ENCODE data around the gene KIAA0040.

- CAGE, long polyA plus RNA = no peak
- RRBS = no CpG with 5 or more reads among the region's 3 CpGs
These were observed 12.0 kb downstream of the SUCO start for GRCh38 chr1:172544648-172545720.

DNA sequence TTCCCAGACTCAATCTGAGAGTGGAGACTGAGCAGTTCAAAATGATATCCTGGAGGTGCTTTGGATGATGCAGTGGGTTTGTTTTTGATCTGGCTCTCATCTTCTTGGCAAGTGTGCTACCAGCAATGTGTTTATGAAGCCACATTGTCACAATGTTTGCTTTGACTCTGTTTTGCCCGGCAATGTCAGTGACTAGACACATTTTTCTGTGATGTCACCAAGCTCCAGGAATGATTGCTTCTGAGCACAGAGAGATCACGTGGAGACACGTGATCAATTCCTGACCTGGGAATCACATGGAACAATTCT, 58.7 kb downstream of the FASLG start:
- CAGE, long polyA plus RNA = no peak
- RRBS = no CpG with 5 or more reads among the region's 3 CpGs

GRCh38 chr1:173406418-173407303, 70.5 kb upstream of the PRDX6 start:
- CAGE, long polyA plus RNA = no peak
- RRBS = no CpG with 5 or more reads among the region's 16 CpGs

DNA sequence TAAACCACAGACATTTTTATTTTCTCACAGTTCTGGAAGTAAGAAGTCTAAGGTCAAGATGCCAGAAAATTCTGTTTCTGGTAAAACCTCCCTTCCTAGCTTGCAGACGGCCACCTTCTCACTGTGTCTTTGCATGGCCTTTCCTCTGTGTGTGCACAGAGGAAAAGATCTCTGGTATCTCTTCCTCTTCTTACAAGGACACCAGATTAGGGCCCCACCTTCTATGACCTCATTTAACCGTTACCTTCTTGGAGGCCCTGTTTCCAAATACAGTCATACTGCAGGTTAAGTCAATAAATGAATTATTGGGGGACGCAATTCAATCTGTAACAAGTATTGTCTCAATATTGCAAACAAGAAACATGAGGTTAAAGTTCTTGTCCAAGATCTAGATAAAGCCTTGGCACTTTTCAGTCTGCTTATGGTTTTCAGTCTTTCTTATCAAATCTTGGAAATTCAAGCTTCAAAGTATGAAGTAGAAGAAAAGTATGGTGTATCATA, 62.9 kb upstream of the PRDX6 start:
- CAGE, long polyA plus RNA = no peak
- RRBS = no CpG with 5 or more reads among the region's 3 CpGs

- CAGE, long polyA plus RNA = no peak
- RRBS = no CpG with 5 or more reads among the region's 3 CpGs
These were observed 2.2 kb upstream of the DARS2 start for GRCh38 chr1:173822175-173822768.

GRCh38 chr1:173825152-173825484, 435 bp upstream of the CENPL start:
- CAGE, long polyA plus RNA = no peak
- RRBS = no CpG with 5 or more reads among the region's 9 CpGs

DNA sequence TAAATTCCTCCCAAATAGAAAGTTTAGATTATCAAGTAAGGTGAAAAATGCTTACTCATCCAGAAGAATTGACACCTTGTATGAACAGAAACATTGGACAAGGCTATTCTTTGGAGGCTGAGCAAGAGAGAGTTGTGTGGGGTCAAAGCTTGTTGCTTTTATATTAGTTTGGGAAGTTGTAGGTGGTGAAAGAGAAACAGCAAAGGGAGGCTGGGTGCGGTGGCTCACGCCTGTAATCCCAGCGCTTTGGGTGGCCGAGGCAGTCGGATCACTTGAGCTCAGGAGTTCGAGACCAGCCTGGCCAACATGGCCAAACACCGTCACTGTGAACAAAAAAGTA, 8.7 kb upstream of the SERPINC1 start:
- CAGE, long polyA plus RNA = no peak
- RRBS = no CpG with 5 or more reads among the region's 7 CpGs

- CAGE, long polyA plus RNA = no peak
- RRBS = no CpG with 5 or more reads among the region's 4 CpGs
These were observed 28.0 kb upstream of the RABGAP1L start for GRCh38 chr1:174131327-174131632.

DNA sequence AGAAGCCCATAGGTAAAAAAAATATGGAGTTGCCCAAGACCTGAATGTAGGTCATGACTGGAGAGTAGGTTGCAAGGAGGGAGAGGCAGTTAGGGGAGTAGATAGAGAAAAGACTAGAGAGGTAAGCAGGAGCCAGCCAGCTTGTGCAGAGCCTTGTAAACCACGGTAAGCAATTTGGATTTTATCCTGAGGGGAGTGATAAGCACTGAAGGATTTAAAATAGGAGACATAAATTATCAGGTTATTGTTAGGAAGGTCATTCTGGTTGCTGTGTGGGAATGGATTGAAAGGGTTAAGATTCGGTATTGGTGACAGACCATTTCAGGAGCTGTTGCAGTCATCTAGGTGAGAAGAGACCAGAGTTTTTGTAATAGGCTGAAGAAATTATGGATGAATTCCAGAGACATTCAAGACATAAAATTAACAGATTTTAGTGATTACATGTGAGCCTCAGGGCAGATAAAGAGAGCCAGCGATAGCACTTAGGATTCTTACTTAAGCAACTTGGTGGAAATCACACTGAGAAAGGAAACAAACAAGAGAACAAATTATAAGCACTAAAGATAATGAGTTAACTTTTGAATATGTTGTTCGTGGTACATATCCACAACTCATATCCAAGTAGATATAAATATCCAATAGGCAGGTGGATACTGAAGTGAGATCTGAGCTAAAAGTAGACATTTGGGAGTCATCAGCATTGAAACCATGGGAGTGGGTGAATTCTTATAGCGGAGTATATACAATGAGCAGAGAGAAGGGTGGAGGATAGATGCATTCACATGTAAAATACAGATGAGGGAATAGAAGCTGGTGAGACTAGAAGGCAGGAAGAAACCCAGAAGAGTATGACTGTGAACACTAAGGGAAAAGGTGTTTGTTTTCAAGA, 182.1 kb upstream of the CACYBP start:
- CAGE, long polyA plus RNA = no peak
- RRBS = no CpG with 5 or more reads among the region's 5 CpGs

DNA sequence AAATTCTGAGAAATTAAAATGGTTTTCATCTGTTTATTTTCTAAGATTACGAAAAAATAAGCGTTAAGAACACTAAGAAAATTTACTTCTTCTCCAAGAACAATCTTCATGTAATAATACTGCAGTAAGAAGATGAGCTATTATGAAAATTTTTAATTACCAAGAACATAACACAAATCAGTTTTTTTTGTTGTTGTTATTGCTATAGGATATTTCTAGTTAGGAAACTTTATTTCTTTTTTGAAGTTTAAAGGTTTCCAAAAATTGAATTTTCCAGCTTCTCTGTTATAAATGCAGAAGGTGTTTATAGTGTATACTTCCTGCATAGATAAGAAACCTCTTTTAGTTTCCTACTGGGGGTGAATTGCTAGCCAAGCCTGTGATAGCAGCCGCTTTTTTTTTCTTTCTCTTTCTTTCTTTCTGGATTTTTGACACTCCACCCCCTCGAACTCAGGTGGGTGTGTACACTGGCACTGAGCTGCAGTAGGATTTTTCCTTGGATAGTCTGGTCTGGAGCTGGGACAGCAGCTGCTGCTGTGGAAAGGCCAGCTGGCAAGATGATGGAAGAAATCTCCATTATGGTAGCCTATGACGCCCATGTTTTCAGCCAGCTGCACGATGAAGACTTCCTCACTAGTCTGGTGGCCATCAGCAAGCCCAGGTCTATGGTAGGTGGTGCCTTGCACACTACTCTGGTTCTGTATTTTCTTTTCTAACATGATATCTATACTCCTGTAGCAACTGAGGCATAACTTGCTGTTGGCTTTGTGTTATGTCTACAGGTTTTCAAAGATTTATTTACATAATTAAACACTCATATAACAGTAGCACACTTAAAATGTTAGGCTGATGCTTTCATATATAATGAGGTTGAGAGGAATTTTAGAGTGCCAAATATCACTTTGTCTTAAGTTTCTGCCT, 122.5 kb upstream of the CACYBP start:
- CAGE, long polyA plus RNA = no peak
- RRBS = no CpG with 5 or more reads among the region's 6 CpGs

DNA sequence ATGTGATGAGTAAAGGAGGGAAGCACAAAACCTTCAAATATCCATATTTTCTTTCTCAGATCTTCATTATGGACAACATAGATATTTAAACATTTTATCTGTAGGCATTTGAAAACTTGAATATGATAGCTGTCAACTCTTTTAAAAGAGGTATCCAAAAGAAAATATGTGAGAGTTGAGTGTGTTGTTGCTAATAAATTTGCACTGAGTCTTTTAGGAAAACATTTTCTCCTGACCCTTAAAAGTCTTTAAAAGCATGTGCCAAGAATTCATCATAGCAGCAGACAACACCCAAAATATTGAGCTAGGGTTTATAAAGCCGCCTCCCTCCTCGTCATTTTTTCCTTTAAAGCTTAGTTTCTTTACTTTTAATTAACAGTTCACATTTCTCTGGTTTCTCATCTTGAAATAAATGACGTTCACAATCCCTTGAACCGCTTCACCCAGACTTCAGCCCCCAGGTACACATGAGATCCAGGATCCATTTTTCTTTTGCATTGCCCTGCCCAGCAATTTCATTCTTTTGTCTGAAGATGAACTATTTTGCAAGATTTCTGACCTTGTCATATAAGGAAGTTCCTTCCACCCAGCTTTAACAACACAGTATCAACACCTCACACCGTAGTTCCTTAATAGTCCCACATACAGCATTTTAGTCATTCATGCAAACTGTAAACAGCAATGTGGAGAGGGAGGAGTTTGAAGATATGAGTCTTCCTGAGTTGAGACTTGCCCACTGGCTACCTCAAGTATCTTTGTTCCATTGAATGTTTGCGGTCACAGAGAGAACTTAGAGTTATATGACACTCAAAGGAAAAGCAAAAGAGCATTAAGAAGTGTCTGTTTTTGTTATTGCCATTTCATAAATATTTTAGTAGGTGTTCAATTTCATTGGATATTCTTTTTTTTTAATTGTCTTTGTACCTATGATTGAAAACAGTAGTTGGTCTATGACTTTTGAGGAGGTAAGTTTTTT, 35.4 kb upstream of the CACYBP start:
- CAGE, long polyA plus RNA = no peak
- RRBS = no CpG with 5 or more reads among the region's 6 CpGs

DNA sequence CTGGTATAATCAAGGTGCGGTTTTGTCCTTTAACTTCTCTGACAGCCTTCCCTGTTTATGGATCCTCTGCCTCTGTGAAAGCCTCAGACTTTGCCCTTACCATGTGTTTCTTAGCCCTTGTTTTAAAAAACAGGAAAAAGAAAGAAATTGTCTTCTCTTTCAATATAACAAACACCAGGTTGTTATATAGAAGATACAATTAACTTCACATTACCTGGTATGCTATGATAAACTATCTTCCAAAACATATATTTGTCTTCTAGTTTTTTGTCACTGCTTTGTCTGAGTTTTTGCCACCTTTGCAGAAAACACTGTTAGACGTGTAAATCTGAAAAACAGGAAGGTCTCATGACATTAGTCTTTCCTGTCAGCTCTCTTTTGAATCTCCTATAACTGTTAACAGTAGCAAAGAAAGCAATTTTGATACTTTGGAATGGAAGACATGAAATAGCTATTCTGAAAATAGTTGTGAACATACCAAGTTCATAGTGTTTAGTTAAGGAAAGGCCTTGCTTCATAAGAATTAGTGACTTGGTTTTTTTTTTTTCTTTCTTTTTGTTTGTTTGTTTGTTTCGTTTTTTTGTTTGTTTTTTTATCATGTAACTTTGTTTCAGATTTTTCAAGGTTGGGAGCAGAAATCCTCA, 31.7 kb upstream of the CACYBP start:
- CAGE, long polyA plus RNA = no peak
- RRBS = no CpG with 5 or more reads among the region's 3 CpGs

DNA sequence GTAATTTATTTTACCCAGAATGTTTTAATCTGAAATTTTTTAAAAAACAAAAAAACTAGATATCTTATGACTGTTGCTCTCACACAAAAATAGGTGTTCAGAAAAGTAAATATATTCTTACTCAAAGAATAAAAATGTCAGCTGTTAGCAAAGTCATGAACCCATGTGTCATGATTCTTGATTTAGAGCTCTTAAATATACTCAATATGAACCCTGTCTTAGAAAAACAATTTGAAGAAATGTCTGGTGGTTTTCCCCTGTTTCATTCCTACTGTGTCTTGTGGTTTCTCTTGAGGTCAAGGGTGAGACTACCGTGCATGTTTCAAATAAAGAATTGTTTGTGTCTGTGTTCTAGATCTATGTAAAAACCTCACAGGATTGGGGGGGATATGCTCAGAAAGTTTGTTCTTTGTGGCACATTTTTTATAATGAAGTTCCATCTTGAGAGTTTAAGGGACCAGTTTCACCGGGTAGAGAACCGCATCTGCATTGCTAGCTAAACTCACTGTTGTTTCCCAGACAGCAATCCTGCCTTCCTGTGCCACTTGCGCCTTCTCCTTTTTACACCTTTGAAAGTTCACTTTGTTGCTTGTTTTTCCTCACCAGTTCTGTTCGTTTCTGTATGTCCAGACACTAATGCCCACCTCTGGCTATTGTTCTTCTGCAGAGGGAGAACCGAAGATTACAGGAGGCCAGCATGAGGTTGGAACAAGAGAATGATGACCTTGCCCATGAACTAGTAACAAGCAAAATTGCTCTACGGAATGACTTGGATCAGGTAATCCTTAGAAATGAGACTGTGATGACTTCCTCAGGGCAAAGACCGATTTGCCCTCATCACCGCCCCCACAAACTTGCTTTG, 30.9 kb upstream of the CACYBP start:
- CAGE, long polyA plus RNA = no peak
- RRBS = no CpG with 5 or more reads among the region's 9 CpGs

- CAGE, long polyA plus RNA = no peak
- RRBS = no CpG with 5 or more reads among the region's 5 CpGs
These were observed 10.2 kb upstream of the CACYBP start for GRCh38 chr1:174989321-174990198.

GRCh38 chr1:174990358-174991104, 9.2 kb upstream of the CACYBP start:
- CAGE, long polyA plus RNA = no peak
- RRBS = no CpG with 5 or more reads among the region's 7 CpGs

DNA sequence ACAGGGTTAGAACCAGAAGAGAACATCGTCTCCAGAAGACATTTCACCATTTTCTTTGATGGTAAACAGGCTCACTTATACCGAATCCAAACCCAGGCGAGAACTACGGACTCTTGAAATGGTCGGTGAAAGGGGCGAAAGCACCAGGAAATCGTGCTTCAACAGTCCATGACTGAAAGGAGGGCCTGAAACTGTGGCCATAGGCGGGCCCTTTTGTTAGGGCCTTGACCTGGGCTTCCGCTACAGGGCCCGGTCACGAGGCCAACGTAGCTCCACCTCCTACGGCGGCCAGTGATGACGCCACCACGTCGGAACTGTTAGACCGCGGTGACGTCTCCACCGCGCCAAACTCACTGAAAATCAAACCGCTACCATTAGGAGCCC, 639 bp upstream of the CACYBP start:
- CAGE, long polyA plus RNA = no peak
- RRBS = no CpG with 5 or more reads among the region's 23 CpGs

- CAGE, long polyA plus RNA = no peak
- RRBS = no CpG with 5 or more reads among the region's 2 CpGs
These were observed 3.6 kb downstream of the KIAA0040 start for GRCh38 chr1:175188810-175189625.

- CAGE, long polyA plus RNA = no peak
- RRBS = 4% methylated on average over 15 of the region's 63 CpGs
These were observed at the start of gene KIAA0040 for GRCh38 chr1:175192587-175193584. KIAA0040 (minus strand) TSS chr1:175192776.

DNA sequence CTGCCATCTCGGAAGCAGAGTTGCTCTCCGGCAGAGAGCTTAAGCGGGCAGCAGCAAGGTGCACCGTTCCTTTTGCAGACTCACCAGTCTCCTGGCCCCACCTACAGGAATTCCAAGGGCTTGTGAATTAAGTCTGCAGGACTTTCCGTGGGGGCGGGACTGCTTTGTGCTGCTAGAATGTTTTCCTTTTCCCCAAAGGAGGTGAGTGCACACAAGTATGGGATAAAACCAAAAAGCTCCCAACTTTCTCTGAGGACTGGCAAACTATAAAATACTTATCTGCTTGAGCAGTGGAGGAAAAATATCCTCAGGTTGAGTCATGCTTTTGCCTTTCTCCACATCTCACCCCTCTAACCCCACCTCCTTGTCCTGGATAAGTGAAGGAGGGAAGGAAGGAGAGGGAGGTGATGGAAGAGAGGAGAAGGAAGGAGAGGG, 29.2 kb upstream of the KIAA0040 start:
- CAGE, long polyA plus RNA = no peak
- RRBS = no CpG with 5 or more reads among the region's 6 CpGs

DNA sequence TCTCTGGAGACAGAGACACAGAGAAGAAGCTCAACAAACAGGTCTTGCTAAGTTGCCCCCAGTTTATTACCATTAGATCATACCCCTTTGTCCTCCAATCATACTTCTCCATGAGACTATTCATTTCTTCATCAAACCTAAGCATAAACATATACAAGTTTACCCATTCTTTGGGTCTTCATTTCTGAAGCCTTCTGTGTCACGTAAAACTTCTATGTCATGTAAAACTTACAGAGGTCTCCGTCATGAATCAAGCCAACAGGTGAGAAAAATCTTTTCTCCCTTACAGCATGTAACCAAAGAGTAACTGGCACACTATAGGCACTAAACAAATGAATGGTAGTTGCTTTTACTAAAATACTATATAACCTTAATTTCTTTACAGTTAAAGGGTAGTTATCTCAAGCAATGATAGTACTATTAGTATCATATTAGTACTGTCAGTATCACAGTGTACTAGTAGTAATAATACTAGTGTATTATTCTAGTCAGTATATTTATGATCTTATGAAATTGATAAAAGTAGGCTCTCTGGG, 226.1 kb upstream of the TNR start:
- CAGE, long polyA plus RNA = no peak
- RRBS = no CpG with 5 or more reads among the region's 2 CpGs